BJ (cell line): ENCODE measurements around the genes UPF2 and PHYH.

GRCh38 chr10:11236599-11237687 is 219.3 kb downstream of the CELF2 start:
- CAGE, long polyA plus RNA: no peak
- RRBS: no CpG with 5 or more reads among the region's 14 CpGs

DNA sequence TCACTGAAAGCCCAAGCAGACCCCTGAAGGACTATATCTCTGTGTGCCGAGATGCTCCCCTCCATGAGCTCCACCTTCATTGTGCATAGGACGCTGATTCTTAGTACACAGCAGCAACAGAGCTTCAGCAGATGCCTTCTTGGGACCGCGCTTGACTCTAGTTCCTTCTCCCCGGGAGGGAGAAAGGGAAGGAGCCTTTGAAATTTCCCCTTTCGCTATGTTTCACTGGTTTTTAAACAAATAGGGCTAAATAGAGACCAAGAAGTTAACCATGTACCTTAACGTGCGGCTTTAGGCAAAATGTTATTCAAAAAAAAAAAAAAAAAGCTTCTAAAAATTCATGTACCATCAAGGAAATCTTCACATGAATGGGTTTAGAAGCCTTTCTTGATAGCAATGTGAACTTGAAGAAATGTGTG is 225.4 kb downstream of the CELF2 start:
- CAGE, long polyA plus RNA: no peak
- RRBS: no CpG with 5 or more reads among the region's 8 CpGs

GRCh38 chr10:11269407-11269783 is 251.7 kb downstream of the CELF2 start:
- CAGE, long polyA plus RNA: no peak
- RRBS: no CpG with 5 or more reads among the region's 3 CpGs

DNA sequence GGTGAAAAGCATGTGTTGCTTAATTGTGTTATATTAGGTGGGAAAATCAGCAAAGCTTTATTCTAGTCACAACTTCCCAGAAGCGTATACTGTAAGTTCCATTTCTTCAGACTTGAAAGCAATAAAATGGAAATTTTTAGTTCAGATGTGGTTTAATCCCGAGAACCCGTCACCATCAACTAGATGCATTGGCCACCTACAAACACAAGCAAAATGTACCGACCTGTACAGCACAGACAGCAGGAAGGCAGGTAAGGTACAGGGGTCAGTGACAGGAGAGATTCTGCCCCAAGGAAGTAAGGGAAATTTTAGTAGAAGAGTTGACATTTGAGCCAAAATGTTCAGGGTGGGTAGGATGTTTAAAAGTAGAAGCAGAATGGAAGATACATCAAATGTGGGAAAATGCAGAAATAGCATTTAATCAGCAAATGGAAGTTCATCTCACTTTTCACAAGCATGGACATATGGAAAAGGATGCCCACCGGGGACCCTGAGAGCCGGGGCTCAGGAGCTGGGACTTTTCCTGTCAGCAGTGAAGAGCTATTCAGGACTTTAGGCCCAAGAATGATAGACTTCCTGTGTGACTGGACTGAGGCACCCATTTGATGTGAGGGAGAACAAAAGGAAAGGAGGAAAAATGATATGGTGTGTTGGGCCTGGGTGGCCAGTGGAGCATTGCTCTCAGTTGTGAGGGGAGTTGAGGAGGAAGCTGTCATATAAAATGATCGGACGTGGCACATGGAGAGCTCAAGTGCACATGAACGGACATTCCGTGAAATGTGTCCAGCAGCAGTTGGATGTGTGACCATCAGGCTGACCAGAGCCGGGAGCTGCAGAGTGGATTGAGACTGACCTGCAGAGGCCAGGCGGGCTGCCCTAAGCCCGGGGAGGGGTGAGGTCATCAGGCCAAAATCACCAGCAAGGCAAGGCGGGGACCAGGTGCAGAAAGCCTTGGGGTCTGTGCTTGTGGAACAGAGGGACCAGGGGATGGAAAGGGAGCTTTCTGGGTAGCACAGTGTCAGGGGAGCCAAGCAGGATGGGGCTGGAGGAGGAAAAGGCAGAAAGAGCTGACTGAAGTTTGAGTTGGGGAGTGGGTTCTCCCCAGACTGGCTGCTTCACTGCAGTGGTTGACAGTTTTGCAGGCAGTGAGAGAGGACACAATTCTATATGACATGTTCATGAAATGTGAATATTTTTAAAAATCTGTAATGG is 279.2 kb downstream of the CELF2 start:
- CAGE, long polyA plus RNA: no peak
- RRBS: 86% methylated on average over 3 of the region's 14 CpGs

GRCh38 chr10:11589263-11590118 is 22.0 kb downstream of the USP6NL start:
- CAGE, long polyA plus RNA: no peak
- RRBS: no CpG with 5 or more reads among the region's 4 CpGs

DNA sequence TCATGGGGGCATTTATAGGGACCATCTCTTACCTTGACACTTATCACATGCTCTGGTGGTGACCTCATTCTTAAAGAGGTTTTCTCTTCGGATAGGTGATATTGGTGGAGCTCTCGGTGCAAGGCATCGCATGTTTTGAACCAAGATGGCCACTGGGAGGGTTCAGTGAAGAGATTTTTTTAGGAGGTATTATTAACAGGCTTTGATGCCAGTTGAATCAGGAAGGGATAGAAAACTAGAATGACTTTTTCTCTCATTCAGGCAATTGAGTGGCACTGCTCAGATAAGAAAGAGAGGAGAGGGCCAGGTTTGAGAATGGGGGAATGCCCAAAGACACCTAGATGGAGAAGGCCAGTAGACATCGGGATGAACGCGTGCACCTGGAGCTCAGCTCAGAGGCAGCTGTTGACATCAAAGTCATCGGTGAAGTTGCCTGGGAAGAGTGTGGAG is 2.4 kb downstream of the ECHDC3 start:
- CAGE, long polyA plus RNA: no peak
- RRBS: no CpG with 5 or more reads among the region's 7 CpGs

DNA sequence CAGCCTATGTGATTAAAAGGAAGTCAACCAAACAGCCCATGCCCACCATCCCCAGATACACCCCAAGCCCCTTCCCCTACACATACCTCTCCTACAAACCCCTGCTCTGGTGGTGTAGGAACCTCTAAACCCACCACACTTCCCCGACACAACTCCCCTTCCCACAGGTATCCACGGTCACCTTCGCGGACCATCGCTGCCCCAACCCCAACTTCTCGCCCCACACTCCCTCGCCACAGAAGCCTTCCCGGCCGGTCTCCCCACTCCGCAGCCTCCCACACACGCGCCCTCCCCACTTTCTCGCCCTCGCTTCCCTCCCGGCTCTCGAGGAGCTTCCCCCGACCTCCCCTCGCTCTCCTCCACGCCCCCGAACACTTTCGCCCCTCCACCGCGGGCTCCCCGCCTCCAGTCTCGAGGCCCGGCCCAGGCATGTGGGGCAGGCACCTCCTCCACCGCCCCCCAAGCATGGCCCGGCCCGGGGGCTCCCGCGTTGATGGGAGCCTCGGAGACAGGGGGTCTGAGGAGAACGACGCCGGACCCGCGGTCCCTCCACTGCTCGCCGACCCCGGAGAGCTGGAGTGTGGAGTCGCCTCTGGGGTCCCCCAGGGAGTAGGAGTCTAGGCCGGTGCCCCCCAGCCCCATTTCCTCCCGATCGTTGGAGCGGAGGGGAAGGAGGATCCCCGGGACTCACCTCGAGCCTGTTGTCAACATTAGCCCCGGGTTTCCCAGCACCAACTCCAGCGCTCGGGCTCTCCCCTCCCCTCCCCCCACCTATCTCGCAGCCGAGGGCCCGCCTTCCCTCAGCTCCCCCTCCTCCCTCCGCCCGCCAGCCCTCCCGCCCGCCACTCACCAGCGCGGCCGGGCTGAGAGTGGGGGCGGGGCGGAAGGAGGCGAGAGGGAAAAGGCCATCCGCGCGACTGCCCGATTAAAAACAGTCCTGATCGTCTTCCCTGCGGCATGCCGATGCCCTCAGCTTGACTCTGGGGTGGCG is at the start of gene UPF2:
TSS of gene UPF2 (minus strand) at position 746 of the 991 bp plus-strand sequence.
- CAGE, long polyA plus RNA: start-site peak on the minus strand centred at position 746 of the sequence, 42 bp wide, 488 and 193 reads in 2 replicates
- RRBS: 1% methylated on average over 31 of the region's 71 CpGs

GRCh38 chr10:12243782-12244279 is 47.8 kb downstream of the CDC123 start:
- CAGE, long polyA plus RNA: no peak
- RRBS: no CpG with 5 or more reads among the region's 8 CpGs

GRCh38 chr10:12471080-12471688 is 121.8 kb downstream of the CAMK1D start:
- CAGE, long polyA plus RNA: no peak
- RRBS: no CpG with 5 or more reads among the region's 6 CpGs

DNA sequence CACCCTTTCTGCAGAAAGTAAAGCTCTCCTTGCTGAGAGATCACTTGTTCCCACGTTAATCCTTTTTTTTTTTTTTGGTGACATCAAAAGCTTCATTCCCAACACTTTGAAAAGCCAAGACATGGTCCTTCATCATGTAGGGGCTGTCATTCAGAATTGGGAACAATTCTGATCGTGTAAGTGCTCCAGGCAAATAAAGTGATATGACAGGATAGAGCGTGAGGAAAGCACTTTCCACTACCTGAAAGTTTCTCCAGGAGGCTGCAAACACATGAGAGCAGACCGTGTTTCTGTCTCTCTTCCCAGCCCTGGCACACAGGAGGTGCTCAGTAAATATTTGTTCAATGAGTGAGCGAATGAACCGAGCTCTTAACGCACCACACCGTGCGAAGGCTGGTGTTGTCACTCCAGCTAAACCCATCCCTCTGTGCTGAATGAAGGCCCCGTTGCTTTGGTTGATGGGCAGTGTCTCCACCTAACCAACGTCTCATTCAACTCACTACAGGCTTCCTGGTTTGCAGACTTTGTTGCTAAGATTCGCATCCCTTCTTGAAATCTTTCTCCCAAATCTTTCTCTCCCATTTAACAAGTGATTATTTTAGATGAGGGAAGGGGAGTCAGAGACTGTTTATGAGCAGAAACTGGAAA is 282.4 kb downstream of the CAMK1D start:
- CAGE, long polyA plus RNA: no peak
- RRBS: no CpG with 5 or more reads among the region's 12 CpGs

DNA sequence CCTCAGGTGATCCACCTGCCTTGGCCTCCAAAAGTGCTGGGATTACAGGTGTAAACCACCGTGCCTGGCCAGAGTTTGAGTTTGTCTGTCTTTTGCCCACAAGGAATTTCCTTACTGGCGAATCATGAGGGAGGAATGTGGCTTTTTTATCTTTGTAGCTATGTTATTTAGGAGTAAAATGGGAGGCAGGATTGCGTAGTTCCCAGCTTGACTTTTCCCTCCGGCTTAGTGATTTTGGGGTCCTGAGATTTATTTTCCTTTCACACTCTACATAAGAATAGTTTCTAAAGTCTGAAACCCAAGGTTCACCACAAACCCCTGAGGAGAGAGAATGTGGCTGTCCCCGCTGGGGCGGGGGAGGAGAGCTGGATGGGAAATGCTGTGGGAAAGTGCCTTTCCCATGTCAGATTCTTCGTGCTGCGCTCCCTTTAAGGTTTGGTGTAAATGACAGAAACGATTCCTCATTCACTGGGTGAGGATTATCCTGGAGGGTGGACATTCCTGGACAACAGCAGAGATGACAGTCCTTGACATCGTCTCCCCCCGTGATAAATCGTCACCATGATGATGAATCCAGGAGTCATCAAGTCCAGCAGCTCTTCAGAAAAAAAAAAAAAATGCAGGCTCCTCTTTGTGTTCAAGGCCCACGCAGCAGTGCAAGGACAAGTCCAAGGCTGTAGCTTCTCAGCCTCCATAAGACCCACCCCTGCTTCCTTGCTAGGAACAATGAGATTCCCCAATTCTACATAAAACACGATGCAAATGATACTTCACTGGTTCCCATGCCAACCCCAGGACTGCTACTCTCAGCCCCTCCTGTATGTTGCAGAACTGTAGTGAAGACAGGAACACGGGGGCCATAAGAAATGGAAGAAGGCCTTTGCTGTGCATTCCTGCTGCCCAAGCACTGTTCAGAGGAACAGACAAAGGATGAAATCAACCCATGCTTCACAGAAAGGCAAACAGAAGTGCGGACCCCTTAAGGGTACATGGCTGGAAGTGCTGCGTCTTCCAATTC is 233.1 kb downstream of the CCDC3 start:
- CAGE, long polyA plus RNA: no peak
- RRBS: no CpG with 5 or more reads among the region's 17 CpGs

GRCh38 chr10:13136982-13137403 is 24.4 kb upstream of the MCM10 start:
- CAGE, long polyA plus RNA: no peak
- RRBS: no CpG with 5 or more reads among the region's 13 CpGs

GRCh38 chr10:13299984-13300428 is at the start of gene PHYH:
Gene PHYH, minus strand, starts transcription at chr10:13300064.
- CAGE, long polyA plus RNA: start-site peak on the minus strand at chr10:13300063-13300079, 59 and 24 reads in 2 replicates
- RRBS: 3% methylated on average over 18 of the region's 38 CpGs

DNA sequence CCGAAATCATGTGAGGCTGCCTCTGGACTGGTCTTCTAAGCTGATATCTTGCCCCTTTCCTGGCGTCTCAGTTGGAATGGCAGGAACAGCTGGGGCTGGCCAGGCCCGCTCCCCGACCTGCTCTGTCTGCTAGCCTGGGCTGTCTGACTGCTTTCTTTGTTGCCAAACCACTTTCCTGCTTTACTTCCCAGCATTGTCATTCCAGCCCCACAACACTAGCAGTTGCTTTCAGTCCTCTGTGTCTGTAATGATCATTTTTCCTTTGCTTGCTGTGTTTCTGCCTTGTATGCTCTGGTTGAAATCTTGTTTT is 21.5 kb downstream of the PRPF18 start:
- CAGE, long polyA plus RNA: no peak
- RRBS: no CpG with 5 or more reads among the region's 4 CpGs

DNA sequence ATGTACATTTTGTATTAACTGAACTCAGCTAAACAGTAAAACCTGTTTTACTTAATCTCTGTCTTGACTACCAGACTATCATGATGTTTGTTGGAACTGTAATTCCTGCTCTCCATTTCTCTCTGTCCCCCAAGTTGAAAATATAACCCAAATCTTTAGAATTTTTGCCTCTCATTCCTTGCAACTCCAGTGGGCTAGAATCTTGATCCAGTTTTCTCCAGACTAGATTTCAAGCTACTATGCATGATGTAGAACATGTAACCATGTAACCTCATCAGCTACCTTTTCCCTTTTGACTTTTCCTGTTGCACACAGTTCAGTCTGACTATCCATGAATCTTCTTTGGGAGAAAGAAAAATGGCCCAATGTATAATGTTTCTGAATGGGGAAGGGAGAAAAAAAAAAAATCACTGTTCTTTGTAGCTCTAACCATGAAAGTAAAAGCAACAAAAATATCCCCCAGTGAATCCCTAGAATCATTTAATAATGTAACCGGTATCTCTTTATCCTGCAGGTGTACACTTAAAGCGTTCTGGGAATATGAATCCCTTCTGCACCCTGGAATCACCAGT is 57.7 kb downstream of the PRPF18 start:
- CAGE, long polyA plus RNA: no peak
- RRBS: no CpG with 5 or more reads among the region's 2 CpGs

DNA sequence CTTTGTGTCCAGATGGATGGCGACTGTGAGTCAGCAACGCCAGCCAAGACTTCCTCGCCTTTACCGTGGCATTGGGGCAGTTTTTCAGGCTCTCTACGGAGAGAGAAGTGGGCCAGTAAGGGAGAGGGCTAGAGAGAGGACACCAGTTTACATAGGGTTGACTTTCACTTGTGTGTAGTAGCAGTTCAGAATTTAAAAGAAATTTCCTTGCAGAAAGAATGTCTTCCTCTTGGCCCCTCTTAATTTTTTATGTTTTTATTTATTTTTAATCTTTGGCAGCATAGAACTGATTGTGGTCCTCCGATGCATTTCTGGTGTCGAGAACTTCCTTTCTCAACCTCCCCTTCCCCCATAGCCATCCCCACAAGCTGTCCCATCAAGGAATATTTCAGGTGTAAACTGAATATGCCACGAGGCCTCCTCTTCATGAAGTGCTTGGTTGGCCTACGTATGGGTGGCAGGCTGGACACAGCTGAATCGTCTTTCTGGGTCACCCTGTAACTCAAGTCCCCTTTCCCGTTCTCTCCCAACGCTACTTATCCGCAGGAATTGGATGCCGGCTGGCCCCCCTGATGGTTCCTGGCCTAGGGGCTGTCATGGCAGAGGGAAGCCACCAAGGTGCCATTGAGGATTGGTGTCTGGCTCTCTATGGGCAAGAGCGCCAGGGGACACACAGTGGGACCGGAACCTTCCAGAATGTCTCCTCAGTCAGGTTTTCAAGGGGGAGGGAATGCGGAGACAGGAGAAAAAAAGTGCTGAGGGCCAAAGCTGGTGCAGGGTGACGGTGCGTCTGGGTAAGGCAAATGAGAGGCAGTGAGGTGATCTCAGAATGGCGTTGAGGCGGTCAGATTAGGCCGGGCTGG is 59.5 kb downstream of the PRPF18 start:
- CAGE, long polyA plus RNA: no peak
- RRBS: no CpG with 5 or more reads among the region's 22 CpGs

DNA sequence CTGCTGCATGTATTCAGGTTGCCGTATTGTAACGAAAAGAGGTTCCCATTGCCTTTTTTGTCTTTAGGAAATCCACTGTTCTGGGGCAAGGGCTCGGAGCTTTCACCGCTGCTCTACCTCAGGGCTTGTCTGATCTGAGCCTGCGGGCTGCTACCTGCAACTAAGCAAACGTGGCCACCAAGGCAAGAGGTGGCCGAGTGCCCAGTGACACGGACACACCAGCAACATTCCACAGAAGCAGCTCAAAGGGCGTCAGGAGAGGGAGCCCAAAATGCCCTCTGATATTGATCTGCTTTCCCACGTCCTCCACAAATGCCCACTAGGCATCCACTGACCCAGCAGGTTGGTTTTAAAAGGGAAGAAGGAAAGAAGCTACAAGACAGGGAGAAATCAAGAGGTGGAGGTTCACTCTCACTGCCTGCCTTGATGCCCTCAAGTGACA is 92.9 kb downstream of the PRPF18 start:
- CAGE, long polyA plus RNA: no peak
- RRBS: no CpG with 5 or more reads among the region's 10 CpGs

DNA sequence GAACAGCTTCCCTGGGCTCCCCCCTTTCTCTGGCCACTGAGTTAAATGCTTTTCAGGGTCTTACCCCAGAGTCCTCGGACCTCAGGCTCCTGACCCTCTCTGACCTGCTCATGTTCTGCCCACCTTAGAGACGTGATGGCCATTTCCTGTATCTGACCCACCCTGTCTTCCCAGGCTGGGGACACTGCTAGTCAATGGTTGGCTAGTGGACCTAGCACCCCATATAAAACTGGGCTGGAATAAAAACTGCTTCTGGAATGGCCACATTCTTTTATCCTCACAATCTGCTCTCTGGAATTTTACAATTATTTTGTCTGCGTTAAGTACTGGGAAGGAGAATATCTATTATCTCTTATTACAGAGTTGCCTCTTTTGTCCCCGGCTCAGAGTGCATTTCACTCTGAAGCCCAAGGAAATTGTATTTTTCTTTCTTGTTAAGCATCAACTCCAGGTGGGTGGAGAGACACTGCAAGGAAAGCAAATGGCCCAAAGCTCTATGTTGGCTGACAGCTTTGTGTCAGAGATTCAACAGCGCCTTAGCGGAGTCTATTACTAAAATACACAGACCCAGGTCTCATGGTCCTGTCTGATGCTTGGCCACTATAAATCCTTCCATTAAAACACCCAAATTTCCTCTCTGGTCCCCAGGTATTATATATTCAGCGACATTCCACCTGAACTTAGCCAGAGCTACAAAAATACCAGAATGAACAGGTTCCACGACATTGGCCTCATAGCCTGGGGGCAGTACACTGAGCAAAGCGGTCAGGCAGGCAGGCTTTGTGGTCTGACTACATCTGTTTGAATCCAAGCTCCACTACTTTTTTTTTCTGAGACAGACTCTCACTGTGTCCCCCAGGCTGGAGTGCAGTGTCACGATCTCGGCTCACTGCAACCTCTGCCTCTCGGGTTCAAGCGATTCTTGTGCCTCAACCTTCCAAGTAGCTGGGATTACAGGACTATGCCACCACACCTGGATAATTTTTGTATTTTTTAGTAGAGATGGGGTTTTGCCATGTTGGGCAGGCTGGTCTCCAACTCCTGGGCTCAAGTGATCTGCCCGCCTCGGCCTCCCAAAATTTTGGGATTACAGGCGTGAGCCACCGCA is 121.7 kb downstream of the PRPF18 start:
- CAGE, long polyA plus RNA: no peak
- RRBS: no CpG with 5 or more reads among the region's 17 CpGs

DNA sequence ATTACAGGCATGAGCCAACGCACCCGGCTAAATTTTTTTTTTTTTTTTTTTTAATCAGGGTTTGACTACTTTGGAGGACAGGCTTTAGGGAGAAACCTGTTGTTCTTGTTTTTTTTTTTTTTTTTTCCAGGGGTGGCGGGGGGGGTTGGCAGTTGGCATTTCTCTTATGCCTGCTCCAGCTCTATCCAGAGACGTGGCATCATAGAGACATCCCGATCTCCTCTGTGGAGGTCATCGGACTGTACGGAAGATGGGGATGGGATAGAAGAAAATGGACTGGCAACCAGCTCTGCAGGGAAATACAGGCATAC is 130.8 kb downstream of the PRPF18 start:
- CAGE, long polyA plus RNA: no peak
- RRBS: no CpG with 5 or more reads among the region's 7 CpGs

DNA sequence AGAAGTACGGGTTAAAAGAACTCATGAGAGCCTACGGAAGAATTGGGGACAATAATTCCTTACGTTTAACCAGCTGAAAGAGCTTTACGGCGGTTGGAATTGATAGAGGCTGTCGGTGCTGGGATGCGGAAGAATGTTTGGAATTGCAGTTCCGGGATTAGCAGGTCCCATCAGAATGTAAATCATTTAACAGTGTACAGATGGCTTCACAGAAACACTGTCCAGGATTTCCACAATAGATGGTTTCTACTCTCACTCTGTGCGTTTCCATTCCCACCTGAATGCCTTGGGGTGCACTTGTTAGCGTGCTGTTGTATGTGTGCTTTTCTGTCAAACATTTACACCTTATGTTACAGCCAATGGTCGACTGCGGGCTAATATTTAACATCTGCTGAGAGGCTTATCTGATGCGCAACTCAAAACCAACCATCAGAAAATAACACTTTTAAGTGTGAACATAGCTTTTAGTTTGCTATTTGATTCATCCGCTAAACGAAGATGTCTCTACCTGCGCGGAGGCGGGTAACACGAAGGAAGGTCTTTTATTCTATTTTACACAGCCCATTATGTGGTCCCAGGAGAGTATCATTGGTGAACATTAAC is 178.9 kb downstream of the PRPF18 start:
- CAGE, long polyA plus RNA: no peak
- RRBS: no CpG with 5 or more reads among the region's 19 CpGs